Esophagus muscularis mucosa (tissue), 4 donors: ENCODE measurements around a stretch of chr6.

GRCh38 chr6:3247192-3247513, 11.6 kb upstream of the PSMG4 start:
- PRO-cap: no peak
- RAMPAGE, long total RNA, 4 experiments: no peak in any of the 4 experiments

- PRO-cap: no peak
- RAMPAGE, long total RNA, 4 experiments: no peak in any of the 4 experiments
These were observed 87.2 kb downstream of the PSMG4 start for GRCh38 chr6:3345744-3346530.

GRCh38 chr6:3355294-3355462, 96.4 kb downstream of the PSMG4 start:
- PRO-cap: no peak
- RAMPAGE, long total RNA, 4 experiments: no peak in any of the 4 experiments

GRCh38 chr6:3363230-3364253, 93.3 kb downstream of the SLC22A23 start:
- PRO-cap: no peak
- RAMPAGE, long total RNA, 4 experiments: no peak in any of the 4 experiments

DNA sequence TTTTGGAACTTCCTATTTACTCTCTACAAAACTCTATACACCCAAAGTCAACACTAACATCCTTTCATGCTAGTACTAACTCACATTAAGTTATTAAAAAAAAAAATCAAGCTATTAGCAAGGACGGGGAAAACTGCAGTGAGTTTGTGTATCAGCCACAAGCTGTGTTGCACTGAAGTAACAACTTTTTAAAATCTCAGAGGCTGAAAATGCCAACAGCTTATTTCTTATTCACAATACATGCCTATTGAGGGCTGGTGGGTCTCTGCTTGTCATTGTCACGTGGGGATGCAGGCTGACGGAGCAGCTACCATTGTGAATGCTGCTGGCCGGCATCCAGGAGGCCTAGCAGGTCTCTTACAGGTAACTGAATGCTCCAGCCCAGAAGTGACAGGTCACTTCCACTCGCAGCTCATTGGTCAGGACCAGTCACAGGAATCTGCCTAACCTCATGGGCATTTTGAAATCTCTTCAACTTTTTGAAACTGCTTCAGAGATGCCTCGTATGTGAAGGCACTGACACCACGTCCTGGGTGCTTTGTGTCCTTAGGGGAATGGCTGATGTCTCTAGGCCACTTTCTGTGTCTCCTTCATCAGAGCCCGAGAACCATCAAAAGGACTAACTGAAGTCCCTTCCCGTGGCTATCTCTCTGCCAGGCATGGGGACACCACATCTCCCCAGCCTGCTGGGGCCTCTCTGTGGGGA, 76.1 kb downstream of the SLC22A23 start:
- PRO-cap: no peak
- RAMPAGE, long total RNA, 4 experiments: no peak in any of the 4 experiments

DNA sequence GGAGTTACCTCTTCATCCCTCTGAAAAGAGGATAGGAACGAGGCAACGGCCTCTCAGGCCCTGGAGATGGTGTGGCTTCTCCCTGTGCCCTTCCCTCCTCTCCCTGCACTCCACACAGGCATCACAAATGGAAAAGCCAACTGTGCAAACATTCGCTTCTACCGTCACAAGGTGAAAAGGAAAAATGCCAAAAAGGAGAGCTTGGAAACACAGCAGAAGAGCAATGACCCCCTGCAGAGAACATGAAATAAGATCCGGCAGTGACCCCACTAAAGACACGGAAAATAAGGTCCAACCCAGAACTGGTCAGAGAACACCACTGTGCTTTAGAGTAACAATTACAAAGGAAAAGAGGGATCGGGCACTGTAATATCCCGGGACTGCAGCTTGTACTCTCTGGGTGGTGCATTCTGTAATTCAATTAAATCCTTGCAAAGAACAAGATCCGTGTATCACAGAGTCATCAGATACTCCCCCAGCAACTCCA, 63.0 kb downstream of the SLC22A23 start:
- PRO-cap: no peak
- RAMPAGE, long total RNA, 4 experiments: no peak in any of the 4 experiments

DNA sequence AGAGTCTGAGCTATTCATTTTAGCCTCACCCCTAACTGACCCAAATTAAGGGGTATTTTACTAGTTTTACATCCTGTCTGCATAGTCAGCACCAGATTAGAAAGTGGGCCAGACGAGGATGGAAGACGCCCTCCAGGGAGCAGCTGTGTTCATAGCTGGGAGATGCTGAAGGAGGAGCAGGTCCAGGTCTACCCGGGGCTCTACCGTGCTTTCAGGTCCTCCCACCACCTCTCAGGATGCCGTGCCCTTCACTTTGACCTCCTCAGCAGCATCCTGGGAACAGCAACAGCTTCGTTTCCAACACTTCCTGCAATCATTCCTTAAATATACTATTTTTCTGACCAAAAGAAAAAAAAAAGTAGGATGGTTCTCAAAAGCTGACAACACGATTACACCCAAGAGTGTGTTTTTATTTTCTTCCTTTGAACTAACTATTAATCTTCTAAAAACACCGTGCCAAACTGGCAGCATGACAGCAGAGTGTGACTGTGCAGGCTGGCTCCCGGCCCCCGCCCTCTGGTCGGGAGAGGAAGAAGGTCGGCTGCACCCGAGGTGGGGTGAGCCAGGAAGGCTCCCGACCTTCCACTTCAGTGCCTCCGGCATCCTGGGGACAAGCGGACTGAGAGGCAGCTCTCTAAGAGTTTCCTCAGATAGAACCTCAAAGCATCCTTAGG, 29.3 kb downstream of the SLC22A23 start:
- PRO-cap: no peak
- RAMPAGE, long total RNA, 4 experiments: no peak in any of the 4 experiments

DNA sequence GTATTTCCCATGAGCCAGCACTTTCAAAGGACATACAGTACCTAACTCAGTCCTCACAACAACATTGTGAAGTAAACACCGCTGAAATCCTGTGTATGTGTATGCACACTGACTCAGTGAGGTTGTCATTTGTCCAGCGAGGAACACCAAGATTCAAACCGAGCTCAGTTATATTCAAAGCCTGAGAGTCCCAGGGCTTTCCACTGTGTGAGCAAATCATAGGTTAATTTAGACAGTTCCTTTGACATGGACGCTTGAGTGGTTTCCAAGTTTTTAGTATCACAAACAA, 50.0 kb upstream of the SLC22A23 start:
- PRO-cap: no peak
- RAMPAGE, long total RNA, 4 experiments: no peak in any of the 4 experiments

DNA sequence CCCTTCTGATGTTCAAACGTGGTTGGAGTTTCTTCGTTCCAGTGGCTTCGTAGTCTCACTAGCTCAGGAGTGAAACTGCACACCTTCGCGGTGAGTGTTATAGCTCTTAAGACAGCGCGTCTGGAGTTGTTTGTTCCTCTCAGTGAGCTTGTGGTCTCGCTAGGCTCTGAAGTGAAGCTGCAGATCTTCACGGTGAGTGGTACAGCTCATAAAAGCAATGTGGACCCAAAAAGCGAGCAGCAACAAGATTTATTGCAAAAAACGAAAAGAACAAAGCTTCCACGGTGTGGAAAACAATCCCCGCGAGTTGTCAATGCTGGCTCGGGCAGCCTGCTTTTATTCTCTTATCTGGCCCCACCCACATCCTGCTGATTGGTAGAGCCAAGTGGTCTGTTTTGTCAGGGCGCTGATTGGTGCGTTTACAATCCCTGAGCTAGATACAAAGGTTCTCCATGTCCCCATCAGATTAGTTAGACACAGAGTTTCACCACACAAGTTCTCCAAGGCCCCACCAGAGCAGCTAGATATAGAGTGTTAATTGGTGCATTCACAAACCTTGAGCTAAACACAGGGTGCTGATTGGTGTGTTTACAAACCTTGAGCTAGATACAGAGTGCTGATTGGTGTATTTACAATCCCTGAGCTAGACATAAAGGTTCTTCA, 31.6 kb downstream of the PXDC1 start:
- PRO-cap: no peak
- RAMPAGE, long total RNA, 4 experiments: no peak in any of the 4 experiments

- PRO-cap: bidirectional peak, plus-strand start at chr6:3809195, minus-strand start at chr6:3809022
- RAMPAGE, long total RNA, 4 experiments: no peak in any of the 4 experiments
These were observed 40.4 kb upstream of the FAM50B start for GRCh38 chr6:3808672-3809291.

DNA sequence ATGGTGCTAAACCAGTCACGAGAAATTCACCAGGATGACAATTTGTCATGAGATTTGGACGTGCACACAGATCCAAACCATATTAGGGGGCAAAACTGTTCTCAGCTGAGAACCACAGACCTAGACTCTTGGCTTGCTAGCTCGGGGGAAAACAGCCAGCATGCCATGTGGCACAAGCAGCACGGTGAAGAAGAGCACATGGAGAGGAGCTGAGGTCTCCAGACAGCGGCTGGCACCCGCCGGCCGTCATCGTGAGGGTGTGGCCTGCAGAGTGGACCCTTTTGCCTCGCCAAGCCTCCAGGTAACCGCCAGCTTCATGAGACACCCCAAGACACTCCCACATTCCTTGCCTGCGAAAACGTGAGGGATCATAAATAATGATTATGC, 23.1 kb downstream of the FAM50B start:
- PRO-cap: no peak
- RAMPAGE, long total RNA, 4 experiments: no peak in any of the 4 experiments

DNA sequence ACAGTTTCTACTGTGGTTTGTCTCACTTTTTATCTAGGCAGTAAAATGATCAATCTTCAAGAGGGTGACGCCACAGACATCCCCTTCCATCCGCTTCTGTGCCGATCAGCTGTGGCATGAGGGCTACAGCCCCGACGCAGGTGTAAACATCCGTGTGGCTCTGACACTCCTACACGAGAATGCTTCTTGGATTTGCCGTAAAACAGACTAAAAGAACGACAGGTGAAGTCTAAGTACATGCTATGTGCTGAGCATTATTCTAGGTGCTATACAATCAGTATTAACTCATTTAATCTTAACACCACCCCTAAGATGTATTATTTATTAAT, 43.8 kb downstream of the FAM50B start:
- PRO-cap: no peak
- RAMPAGE, long total RNA, 4 experiments: no peak in any of the 4 experiments

GRCh38 chr6:3904345-3905020, 55.3 kb downstream of the FAM50B start:
- PRO-cap: bidirectional peak, plus-strand start at chr6:3904807, minus-strand start at chr6:3904641
- RAMPAGE, long total RNA, 4 experiments: no peak in any of the 4 experiments

DNA sequence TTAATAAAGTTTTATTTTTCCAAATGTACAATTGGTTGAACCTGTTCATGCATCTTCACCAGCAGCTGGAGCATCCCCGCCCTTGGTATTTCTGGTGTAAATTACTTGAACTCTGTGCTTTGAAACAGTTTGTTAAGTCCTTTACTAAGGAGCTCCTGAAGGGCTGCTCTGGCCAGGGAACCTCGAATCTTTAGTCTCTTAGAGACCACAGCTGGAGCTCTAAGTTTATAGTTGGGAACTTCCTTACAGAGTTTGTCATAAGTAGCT, 64.6 kb downstream of the FAM50B start:
- PRO-cap: no peak
- RAMPAGE, long total RNA, 4 experiments: no peak in any of the 4 experiments

GRCh38 chr6:4031398-4032625, 10.7 kb downstream of the PRPF4B start:
- PRO-cap: no peak
- RAMPAGE, long total RNA, 4 experiments: no peak in any of the 4 experiments

GRCh38 chr6:4381333-4381846, 246.0 kb upstream of the ECI2 start:
- PRO-cap: unidirectional peak, minus-strand start at chr6:4381555
- RAMPAGE, long total RNA, 4 experiments: no peak in any of the 4 experiments

DNA sequence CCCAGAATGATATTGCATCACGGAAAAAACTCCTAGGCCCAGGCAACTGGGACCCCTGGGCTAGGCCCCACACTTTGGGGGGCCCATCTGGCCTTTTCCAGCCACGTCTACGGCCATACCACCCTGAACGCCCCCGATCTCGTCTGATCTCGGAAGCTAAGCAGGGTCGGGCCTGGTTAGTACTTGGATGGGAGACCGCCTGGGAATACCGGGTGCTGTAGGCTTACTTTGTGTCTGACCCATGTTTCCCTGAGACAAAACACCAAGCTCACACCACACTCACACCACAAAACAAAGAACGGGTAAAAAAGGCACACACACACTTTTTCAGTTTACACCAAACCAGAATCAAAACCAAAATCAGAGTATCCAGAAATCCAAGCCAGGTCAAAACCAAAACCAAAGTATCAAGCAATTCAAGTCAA, 292.5 kb upstream of the ECI2 start:
- PRO-cap: no peak
- RAMPAGE, long total RNA, 4 experiments: no peak in any of the 4 experiments

GRCh38 chr6:4487304-4487809, 288.8 kb upstream of the CDYL start:
- PRO-cap: no peak
- RAMPAGE, long total RNA, 4 experiments: no peak in any of the 4 experiments

DNA sequence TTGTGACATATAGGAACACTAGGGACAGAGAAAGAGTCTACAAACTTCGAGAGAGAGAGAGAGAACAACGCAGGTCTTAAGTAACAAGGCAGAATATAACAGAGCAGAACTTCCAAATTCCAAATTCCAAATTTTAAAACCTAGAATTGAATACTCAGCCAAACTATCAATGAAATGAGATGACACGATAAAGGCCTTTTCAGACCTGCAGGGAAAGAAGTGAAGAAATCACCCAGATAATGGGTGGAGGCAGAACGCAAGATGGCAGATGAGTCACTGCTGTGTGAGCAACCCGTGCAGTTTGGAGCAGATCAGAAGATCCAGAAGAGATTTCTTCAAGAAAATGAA, 88.3 kb upstream of the CDYL start:
- PRO-cap: no peak
- RAMPAGE, long total RNA, 4 experiments: no peak in any of the 4 experiments

- PRO-cap: no peak
- RAMPAGE, long total RNA, 4 experiments: no peak in any of the 4 experiments
These were observed 28.9 kb upstream of the RPP40 start for GRCh38 chr6:5032724-5033151.